Helper T cell (primary cell): ENCODE measurements around a stretch of chrX.

DNA sequence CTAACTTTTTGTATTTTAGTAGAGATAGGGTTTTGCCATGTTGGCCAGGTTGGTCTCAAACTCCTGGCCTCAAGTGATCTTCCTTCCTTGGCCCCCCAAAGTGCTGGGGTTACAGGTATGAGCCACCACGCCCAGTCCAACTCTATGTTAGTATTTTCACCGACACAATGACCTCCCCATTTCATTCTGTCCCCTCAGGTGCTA is 146.0 kb downstream of the VCX3A start:
- PRO-cap, 2 experiments = no peak in any of the 2 experiments

GRCh38 chrX:7041797-7042185 is 105.7 kb upstream of the STS start:
- PRO-cap, 2 experiments = no peak in any of the 2 experiments

- PRO-cap, 2 experiments = peak in 2 of 2 experiments; most common plus-strand start chrX:7147001 (in 2)
Observed at GRCh38 chrX:7146858-7147107, 729 bp upstream of the STS start.

- PRO-cap, 2 experiments = no peak in any of the 2 experiments
Observed at GRCh38 chrX:7172245-7172680, 24.3 kb upstream of the PUDP start.

DNA sequence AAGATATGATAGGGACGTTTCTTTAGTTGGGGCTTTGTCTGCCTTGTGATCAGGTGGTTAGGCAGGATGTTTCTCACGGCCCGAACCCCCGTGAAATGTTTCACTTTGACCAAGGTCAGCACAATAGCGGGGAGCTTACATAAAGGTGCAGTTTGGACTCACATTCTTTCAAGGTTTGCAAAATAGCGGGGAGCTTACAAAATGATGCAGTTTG is 35.2 kb downstream of the PNPLA4 start:
- PRO-cap, 2 experiments = no peak in any of the 2 experiments

GRCh38 chrX:9033062-9033640 is 776 bp downstream of the FAM9B start:
- PRO-cap, 2 experiments = no peak in any of the 2 experiments

DNA sequence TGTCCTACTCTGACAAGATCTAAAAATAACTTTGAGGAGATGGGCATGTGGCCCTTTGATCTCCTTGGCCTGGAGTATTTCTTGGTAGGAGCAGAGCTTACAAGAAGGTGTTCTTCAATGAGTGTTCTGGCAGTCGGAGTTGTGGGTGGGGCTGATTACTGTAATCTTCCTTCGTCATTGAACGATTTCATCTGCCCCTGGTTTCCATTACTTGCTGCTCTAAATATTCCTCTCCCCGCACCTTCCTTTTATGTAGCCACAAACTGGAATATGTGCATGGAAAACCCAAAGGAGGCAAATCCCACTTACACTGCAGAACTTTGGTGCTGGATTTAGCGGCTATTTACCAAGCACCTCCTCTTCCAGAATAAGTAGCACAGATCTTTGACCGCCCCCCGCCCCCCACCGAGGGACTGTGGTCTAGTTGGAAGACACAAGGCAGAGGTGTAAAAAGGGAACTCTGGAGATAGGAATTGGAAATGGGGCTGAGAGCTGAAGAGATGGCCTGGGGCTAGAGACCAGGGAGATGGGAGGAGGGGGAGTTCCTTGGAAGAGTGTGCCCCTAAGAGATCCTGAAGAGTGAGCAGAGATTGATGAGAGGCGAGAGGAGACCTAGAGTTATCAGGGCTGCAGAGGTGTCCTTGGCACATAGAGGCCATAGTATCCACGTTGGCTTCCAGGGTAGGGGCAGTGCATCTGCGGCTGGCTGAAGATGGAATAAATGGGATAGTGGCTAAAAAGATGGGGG is 55.2 kb downstream of the TBL1X start:
- PRO-cap, 2 experiments = no peak in any of the 2 experiments

DNA sequence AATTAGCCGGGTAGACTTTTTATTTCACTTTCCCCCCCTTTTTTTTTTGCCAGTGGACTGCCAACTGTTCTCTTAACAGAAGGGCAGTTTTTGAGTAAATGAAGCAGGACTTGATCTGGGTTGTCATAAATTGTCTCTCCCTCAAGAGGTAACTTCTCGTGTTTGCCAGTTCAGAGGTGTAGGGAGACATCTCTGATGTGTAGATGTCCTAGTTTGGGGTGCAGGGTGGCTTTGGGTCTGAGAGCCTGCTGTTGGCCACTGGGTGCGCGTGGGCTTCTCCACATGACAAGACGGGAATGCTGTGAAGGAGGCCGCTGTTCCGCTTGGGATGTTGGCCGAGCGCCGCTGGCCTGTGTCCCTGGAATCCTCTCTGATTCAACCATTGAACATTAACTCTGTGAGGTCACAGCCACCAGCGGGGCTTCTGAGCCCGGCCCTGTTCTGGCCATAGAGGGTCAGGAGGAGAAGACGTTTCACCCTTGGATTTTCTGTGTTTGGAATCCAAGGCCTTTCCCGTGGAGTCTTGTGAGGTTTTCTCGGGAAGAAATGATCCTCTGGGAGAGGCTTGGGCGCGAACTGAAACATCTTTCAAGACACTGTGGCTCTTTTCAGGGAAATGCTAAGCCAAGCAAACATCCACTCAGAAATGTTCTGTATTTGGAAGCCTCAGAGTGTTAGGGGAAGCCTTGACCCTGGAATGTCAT is 139.7 kb downstream of the TBL1X start:
- PRO-cap, 2 experiments = no peak in any of the 2 experiments

DNA sequence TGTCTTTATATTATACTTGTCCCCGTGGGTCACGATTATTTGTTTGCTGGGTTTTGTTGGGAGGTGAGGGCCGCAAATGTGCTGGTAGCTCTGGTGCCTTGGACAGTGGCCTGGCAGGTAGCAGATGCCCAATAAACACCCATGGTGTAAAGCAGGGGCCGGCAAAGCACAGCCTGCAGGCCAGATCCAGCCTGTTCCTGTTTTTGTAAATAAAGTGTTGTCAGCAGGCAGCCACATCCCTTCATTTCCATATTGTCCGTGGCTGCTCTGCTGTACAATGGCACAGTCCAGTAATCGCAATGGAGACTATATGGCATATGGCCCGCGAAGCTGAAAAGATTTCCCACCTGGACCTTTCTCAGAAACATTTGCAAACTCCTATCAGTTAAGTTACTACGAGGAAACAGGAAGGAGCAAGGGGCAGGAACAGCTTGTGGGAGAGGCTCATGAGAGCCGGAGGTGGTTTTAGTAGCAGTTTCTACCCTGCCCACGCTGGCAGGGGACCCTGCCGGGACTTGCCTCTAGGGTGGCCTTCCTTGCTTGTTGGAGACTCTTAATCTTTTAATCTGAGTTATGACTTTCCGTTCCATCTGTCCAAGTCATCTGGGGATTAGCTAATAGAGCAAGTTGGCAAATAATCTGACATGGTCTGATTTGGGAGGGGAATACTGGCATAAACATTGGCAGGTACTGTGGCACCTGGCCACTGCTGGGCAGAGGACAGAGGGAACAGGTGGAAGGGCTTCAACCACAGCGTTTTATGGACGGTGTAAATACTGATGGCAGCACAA is 19.5 kb downstream of the CLCN4 start:
- PRO-cap, 2 experiments = no peak in any of the 2 experiments

GRCh38 chrX:10617955-10618542 is 2.3 kb downstream of the MID1 start:
- PRO-cap, 2 experiments = no peak in any of the 2 experiments

GRCh38 chrX:11422906-11424167 is 130.1 kb downstream of the AMELX start:
- PRO-cap, 2 experiments = no peak in any of the 2 experiments

DNA sequence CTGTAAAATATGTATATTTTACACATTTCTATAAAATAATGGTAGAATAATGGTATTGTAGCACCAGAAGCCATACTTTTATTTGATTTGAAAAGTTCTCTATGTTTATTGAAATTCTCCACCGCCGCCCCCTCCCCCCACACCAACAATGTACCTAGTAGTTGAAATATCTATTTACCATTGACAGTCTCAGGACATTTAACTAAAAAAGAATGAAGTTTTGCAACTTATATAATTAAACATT is 59.2 kb upstream of the FRMPD4 start:
- PRO-cap, 2 experiments = no peak in any of the 2 experiments

DNA sequence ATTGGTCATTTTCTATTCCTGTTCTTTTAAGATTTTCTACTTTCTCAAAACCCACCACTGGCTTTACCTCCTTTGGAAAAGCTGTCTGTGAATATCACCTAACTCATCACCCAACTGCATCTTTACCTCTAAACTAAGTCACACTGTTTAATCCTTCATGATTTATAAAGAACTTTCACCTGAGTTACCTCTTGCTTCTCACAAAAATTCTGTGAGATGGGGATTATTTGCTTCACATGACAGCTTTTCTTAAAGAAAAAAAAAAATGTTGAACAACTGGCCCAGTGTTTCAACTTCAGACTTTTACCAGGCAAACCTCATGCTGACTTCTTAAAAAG is 71.6 kb upstream of the PRPS2 start:
- PRO-cap, 2 experiments = no peak in any of the 2 experiments

- PRO-cap, 2 experiments = peak in 2 of 2 experiments; most common plus-strand start chrX:12950352 (in 1); most common minus-strand start chrX:12950208 (in 2)
Observed at GRCh38 chrX:12949324-12950587, 25.2 kb upstream of the TMSB4X start.

GRCh38 chrX:12967794-12968115 is 7.2 kb upstream of the TMSB4X start:
- PRO-cap, 2 experiments = peak in 2 of 2 experiments; most common plus-strand start chrX:12967989 (in 2)

- PRO-cap, 2 experiments = peak in 1 of 2 experiments; most common plus-strand start chrX:12985177 (in 1); most common minus-strand start chrX:12985103 (in 1)
Observed at GRCh38 chrX:12984361-12985435, 9.8 kb downstream of the TMSB4X start.

- PRO-cap, 2 experiments = no peak in any of the 2 experiments
Observed at GRCh38 chrX:12986420-12986946, 11.6 kb downstream of the TMSB4X start.

DNA sequence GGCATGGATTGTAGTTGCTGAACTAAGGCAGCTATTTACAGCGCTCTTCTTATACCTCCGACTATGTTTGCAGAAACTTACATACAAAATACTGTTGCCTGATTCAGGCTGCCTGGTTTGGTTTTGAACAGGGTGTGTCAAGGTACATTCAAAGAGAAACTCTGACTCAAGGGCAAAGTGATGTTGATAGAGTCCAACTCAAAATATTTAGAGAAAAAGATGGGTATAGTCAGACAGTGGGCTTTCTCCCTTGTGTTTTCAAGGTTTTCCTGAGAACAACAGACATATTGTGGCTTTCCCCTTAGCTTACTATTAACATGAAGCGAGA is 31.0 kb downstream of the FAM9C start:
- PRO-cap, 2 experiments = peak in 1 of 2 experiments; most common plus-strand start position 115 of the sequence (in 1); most common minus-strand start position 85 of the sequence (in 1)

GRCh38 chrX:13013739-13014297 is 30.6 kb downstream of the FAM9C start:
- PRO-cap, 2 experiments = peak in 1 of 2 experiments; most common minus-strand start chrX:13013967 (in 1)

- PRO-cap, 2 experiments = peak in 1 of 2 experiments; most common plus-strand start chrX:13030789 (in 1); most common minus-strand start chrX:13030622 (in 1)
Observed at GRCh38 chrX:13029752-13030899, 14.3 kb downstream of the FAM9C start.